ENCODE measurements around a stretch of chr10.

GRCh38 chr10:77888517-77888938 lies 38.0 kb downstream of the DLG5 start:
- PRO-cap, 2 experiments: no peak in any of the 2 experiments

DNA sequence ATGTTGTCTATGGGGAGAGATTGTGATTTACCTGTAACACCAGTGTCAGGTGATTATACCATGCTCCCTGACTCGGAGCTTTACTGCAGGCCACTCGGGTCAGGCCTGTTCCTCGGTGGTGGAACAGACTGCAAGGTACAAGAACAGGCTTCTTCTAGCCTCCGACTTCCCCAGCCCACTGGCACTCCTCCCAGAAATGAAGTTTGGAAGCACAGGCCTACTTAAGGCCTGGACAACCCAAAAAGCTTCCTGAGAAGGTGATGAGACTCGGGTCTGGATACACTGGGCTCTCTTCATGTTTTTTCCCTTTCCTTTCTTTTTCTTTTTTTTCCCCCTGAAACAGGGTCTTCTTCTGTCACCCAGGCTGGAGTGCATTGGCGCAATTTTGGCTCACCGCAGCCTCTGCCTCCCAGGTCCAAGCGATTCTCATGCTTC lies 42.7 kb upstream of the DLG5 start:
- PRO-cap, 2 experiments: no peak in any of the 2 experiments

- PRO-cap, 2 experiments: no peak in any of the 2 experiments
These were observed 44.8 kb upstream of the DLG5 start for GRCh38 chr10:77971259-77971772.

GRCh38 chr10:78040515-78041693 lies 7.2 kb downstream of the RPS24 start:
- PRO-cap, 2 experiments: no peak in any of the 2 experiments

- PRO-cap, 2 experiments: peak in 1 of 2 experiments; most common plus-strand start chr10:78179223 (in 1); most common minus-strand start chr10:78179079 (in 1)
These were observed 145.3 kb downstream of the RPS24 start for GRCh38 chr10:78178843-78179489.

DNA sequence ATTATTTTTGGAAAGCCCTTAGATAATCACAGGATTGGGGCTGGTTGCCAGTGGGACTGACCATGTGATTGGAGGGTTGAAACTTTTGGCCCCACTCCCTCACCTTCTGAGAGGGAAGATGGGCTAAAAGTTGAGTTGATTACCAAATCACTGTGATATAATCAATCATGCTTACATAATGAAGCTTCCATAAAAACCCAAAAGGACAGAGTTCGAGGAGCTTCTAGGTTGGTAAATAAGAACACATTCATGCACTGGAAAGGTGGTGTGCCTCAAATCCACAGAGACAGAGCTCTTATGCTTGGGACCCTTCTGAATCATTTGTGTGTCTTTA lies 393.9 kb downstream of the RPS24 start:
- PRO-cap, 2 experiments: no peak in any of the 2 experiments

DNA sequence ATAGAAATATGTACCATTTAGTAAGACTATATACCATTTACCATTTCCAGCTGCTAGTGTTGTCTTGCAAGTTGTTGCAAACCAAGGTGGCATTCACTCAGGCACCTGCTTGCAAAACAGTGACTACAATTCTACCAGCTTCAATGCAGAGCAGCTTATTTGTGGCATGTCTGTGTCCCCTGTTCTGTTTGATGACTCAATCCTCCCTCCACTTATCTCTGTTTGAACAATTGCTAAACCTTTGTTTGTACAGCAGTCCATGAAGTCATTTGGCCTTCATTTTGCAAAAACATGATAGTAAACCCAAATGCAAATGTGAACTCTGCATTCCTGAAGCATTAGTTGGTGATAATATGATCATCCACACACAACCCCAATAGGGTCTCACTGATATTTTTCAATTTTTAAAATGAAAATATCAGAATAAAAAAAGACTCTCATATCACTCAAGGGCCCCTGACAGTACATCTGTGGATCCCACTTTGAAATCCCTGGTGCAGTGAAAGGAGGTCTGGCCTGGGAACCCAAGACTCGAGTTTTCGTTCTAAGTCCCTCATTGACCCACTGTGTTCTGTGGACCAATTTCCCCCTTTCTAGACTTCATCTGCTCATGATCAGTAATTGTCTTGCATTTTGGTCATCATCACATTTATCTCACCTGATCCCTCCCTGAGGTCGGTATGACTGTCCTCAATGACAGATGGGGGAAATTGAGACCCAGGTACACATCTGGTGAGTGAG lies 425.5 kb downstream of the RPS24 start:
- PRO-cap, 2 experiments: no peak in any of the 2 experiments

DNA sequence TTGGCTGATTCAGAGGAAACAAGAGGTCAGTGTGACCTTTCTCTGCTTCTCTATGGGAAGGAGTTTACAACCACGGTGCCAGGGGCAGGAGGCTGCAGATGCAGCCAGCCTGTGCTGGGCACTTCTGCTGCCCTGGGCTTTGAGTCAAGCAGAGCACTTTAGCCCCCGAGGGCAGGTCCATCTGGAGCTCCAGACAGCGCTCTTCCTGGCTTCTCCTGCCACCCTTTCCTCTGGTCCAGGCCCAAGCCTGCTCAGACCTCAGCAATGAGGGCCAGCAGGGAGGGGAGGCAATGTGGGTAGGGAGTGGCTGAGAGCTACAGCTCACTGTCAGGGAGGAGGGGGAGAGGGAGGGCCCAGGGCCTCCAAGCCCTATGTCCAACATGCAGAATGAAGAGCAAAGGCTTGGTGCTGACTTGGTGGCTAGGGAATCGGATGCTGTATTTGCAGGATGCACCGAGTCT lies 481.4 kb downstream of the RPS24 start:
- PRO-cap, 2 experiments: no peak in any of the 2 experiments

- PRO-cap, 2 experiments: no peak in any of the 2 experiments
These were observed 305.0 kb upstream of the ZMIZ1 start for GRCh38 chr10:78763479-78764400.

- PRO-cap, 2 experiments: no peak in any of the 2 experiments
These were observed 48.9 kb upstream of the ZMIZ1 start for GRCh38 chr10:79019945-79020174.

DNA sequence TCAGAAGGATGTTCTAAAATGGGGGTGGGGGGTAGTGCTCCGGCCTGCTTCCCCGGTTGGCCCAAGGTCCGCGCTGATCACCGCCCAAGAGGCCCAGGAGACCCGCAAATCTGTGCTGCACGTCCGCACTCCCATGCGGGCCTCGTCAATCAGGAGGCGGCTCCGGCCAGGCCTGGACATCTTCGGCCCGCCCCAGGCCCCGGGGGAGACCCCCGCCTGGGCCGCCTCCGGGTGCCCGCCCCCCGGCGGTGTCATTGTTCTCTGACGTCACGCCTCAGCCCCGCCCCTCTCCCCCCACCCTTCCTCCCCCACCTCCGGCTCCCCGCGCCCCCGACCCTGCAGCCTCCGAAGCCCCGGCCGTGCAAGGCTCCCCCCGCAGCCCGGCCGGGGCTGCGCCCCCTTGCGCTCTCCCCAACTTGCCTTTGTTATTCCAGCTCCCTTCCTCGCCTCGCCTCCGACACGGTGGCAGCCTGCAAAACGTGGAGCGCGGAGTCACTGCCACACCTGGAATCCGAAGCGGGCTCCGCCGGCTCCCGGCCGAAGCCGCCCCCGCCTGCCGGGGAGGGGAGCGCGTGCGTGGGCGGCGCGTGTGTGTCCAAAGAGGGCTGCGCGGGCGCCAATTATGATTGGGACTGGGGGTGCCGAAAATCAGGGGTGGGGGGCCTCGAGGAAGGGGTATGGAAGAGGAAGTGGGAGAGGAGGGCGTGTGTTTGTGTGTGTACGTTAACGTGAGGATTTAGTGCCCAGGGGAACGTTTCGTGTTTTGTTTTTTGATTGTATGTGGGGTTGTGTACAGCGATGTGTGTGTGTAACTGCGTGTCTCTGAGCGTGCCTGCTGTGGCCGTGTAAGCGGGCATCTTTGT lies 1.6 kb upstream of the ZMIZ1 start:
- PRO-cap, 2 experiments: peak in 1 of 2 experiments; most common plus-strand start position 503 of the sequence (in 1); most common minus-strand start position 410 of the sequence (in 1)

GRCh38 chr10:79078612-79079592 lies 10.1 kb downstream of the ZMIZ1 start:
- PRO-cap, 2 experiments: no peak in any of the 2 experiments

- PRO-cap, 2 experiments: no peak in any of the 2 experiments
These were observed 25.8 kb downstream of the ZMIZ1 start for GRCh38 chr10:79094436-79095031.

DNA sequence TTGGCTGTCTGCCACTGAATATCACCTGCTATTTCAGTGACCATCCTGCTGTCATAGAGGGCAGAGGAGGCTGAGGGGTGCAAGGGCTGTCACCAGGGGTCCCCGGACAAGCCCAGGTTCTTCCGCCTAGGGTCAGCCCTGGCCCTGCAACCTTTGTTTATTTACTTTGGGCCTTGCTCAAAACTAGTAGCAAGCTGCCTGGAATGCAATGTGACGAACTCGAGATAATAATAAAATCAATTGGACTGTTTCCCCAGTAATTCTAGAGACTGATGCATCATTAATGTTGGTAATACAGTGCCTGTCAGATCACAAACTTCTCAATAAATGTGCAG lies 28.5 kb downstream of the ZMIZ1 start:
- PRO-cap, 2 experiments: no peak in any of the 2 experiments

DNA sequence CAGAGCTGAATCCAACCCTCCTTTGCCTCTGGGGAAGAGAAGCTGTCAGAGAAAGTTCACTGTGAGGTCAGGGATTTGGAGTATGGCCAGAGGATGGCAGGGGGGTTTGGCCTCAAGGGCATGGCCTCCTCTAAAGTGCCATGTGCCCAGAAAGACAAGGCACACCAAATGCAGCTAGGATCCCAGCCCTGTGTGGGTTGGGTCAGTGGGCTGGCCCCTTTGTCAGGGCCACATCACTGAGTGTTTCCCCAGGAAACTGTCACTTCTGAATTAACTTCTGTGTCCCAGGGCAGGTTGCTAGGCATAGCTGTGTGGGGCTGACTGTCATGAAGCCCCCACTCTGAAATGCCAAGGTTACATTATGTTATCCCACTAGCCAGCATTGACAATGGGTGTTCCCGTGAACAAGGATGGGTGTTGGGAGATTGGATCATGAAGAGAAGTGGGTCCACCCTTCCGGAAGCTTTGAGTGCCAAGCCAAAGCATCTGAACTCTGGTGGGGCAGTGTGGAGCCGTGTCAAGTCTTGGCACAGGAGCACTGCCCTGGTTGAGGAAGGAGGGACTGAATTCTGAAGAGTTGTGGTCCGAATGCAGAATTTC lies 123.4 kb downstream of the ZMIZ1 start:
- PRO-cap, 2 experiments: no peak in any of the 2 experiments

- PRO-cap, 2 experiments: no peak in any of the 2 experiments
These were observed 138.1 kb upstream of the PPIF start for GRCh38 chr10:79208998-79209720.

- PRO-cap, 2 experiments: no peak in any of the 2 experiments
These were observed 116.8 kb upstream of the PPIF start for GRCh38 chr10:79230115-79231207.

- PRO-cap, 2 experiments: no peak in any of the 2 experiments
These were observed 107.2 kb upstream of the PPIF start for GRCh38 chr10:79239911-79240671.

GRCh38 chr10:79244212-79245383 lies 102.7 kb upstream of the PPIF start:
- PRO-cap, 2 experiments: no peak in any of the 2 experiments

- PRO-cap, 2 experiments: no peak in any of the 2 experiments
These were observed 101.8 kb upstream of the PPIF start for GRCh38 chr10:79245384-79246048.

All from cerebral cortex (tissue), 2 donors.